Spleen (tissue), 7 donors: ENCODE results near the gene CDV3.

DNA sequence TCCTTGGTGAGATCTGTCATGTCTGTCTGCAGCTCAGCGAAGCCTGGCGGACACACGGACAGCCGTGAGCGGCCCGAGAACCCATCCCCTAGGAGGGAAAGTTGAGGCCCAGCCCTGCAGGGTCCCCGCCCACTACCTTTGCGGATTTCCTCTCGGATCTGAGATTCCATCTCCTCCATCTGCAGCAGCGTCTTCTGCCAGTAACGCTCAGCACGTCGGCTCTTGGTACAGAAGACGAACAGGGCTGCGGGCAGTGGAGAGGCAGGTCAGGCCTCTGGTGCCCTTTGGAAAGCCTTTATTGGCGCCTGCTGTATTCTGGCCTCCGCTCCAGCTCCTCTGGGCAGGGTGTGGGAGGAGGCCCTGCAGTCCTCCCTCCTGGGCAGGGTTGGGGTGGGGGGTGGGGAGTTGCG, 24.6 kb downstream of the H1-8 start:
- PRO-cap, 4 experiments, result no peak in any of the 4 experiments
- RAMPAGE, long total RNA, 4 experiments, result no peak in any of the 4 experiments

GRCh38 chr3:129576721-129577334, 29.6 kb downstream of the PLXND1 start:
- PRO-cap, 4 experiments, result peak in 4 of 4 experiments; most common plus-strand start chr3:129577143 (in 4); most common minus-strand start chr3:129576873 (in 4)
- RAMPAGE, long total RNA, 4 experiments, result no peak in any of the 4 experiments

DNA sequence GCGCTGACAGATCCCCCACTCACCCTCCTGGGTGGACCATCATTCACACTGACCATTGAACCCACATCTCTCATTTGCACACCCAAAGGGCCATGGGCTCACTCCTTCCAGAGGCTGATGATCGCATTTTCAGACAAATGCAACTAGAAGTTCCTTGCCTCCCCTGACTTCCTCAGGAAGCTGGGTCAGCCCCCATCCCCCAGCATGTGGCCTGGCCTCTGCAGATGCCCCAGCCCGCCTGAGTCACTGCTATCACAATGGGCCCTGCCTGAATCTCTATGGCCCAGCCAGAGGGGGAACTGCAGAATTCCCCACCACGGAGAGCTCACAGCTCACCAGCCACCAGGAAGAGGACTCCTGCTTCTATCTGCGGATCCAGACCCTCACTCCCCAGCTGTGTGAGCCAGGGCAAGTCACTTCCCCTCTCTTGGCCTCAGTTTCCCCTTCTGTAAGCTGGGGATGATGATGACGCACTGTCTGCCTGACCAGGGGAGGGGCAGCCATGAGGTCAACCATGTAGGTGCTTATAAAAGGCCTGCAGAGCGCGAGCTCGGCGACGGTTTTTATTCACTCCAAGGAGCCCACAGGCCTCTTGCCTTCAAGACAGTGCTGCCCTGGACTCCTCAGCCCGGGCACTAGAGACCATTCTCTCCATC, 6.9 kb downstream of the PLXND1 start:
- PRO-cap, 4 experiments, result peak in 3 of 4 experiments; most common plus-strand start position 556 of the sequence (in 2); most common minus-strand start position 359 of the sequence (in 2)
- RAMPAGE, long total RNA, 4 experiments, result no peak in any of the 4 experiments

DNA sequence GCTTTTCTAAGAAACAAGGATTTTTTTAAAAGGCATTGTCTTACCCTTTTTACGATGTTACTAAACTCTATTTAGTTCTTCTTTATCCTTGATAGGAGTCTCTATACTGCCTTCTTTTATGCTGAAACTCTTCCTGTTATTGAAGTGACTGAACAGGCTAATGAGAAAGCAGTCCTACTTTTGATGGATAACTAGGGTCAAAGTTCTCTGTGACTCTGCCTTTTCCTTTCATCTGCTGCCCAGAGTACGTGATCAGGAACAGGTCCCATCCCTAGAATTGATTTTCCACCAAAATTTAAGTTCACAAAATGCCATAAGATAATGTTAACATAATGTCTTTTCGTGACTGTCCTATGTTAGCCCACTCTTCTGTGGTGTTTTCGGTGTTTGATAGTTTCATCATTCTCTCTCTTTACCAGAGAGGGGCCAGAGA, 50.2 kb upstream of the PLXND1 start:
- PRO-cap, 4 experiments, result no peak in any of the 4 experiments
- RAMPAGE, long total RNA, 4 experiments, result no peak in any of the 4 experiments

GRCh38 chr3:129670284-129671338, 64.1 kb upstream of the PLXND1 start:
- PRO-cap, 4 experiments, result no peak in any of the 4 experiments
- RAMPAGE, long total RNA, 4 experiments, result start-site peak on the minus strand in 2 of 4 experiments, at chr3:129670359-129671243 at its widest, 22 to 42 reads per replicate

DNA sequence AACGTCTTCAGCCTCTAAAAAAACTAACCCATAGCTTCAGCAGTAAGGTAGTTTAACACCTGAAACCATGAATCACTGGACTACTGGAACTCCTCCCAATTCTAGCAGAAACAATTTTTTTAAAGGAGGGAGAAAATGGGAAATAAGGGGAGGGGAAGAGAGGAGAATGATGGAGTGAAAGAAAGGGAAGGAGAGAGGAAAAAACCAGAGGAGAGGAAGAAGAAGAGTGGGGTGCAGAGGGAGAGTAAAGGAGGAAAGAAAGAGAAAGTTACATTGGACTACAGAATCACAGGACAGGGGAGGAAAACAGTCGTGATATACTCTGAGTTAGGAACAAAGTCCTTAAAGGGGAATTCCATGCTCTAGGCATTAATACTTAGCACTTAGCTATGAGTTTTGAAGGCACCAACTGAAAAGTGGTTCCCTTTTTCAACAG, 67.9 kb upstream of the PLXND1 start:
- PRO-cap, 4 experiments, result no peak in any of the 4 experiments
- RAMPAGE, long total RNA, 4 experiments, result no peak in any of the 4 experiments

DNA sequence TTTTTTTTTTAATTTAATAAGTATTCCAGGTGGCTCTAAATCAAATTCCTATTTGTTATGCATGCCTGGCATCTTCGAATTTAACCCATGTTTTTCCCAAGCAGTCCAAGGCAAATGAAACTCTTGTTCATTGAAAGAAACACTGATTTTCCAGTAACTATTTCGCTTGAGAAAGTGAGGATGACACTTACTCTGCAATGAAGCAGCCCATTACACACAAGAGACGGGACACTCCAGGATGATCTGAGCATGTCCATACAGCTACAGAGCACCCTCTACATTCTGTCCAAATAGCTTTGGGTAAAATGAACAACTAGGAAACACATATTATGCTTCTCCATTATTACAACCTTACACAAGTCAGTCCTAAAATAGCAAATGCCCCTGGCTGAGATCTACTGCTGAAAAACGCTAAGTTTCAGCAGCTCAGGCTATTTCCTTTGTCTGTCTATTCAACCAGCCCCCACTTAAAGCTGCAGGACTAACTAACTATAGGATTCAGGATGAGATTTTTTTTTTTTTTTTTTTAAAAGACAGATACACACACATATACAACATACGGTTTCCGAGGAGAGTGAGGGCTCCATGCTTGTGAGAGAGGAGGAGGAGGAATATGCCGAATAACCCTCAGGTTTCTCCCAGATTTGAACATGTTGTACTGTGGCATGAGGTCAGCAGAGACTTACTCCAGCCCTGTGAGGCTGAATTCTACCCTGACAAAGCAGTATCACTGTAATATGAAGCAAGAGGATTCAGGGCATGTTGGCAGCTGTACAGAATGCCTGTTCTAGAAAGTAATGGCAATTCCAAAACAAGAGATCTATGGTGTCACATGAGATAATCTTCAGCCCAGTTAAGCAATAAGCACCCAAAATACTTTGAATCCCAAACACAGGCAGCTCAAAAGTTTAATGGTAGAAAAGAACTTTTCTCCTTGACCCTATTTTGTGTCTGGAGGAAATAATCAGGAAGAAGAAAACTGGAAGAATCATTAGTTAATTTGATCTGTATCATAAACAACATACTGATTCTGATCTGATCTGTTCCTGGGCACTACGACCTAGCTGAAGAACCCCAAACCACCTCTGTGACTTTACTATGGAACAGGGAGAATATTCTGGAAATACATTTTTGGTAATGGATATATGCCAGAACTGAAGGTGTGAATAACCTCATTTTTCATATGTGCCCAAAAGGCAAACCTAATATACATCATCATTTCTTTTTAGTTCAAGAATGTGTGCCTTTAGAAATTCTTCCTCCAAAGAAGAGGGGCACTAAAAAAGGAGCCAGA, 117.4 kb upstream of the PLXND1 start:
- PRO-cap, 4 experiments, result no peak in any of the 4 experiments
- RAMPAGE, long total RNA, 4 experiments, result no peak in any of the 4 experiments

DNA sequence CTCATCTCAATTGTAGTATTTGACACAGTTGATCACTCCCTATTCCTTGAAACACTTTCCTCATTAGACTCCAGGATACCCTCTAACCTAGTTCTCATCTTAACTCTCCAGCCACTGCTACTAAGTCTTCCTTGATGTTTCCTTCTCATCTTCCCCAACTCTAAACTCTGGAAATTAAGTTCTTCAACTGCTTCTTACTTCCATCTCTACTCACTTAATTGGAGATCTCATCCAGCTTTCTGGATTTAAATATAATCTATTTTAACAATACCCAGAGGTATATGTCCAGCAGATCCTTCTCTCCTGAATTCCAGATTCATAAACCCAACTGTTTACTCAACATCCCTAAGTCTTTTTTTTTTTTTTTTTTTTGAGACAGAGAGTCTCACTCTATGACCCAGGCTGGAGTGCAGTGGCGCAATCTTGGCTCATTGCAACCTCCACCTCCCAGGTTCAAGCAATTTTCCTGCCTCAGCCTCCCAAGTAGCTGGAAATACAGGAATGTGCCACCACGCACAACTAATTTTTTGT, 16.2 kb downstream of the TMCC1 start:
- PRO-cap, 4 experiments, result no peak in any of the 4 experiments
- RAMPAGE, long total RNA, 4 experiments, result no peak in any of the 4 experiments

DNA sequence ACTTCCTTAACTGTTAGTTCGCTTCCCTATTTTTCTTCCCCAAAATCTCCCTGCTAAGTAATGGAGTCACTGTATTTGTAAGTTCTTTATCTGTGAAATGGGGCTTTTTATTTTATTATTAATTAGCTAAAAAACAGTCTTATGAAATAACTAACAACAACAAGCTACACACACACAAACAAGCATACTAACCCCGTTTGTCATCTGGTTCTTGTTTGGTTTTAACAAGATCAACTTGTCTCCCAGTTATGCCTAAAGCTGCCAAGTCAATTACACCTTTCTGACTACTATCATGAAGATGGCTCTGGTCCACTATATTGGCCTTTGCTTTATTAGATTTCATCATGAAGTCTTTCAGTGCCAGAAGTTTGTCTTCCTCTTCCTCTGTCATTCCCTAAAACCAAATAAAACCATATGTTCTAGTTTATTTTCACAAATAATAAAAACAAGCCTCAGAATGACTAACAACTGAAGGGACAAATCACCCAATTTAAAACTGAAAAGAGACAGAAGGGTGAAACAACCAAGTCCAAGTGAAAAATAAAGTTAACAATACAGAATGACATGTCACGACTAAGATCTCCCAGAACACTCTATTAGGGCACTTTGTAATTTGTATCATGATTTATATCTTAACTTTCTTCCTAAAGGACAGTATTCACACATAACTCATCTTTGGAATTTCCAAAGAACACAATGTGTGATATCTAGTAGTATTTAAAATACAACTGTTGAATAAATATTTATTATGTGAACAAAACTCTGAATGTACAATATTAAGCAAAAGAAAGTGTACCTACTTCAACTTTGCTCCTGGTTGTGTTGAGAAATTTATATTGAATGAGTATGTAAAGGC, 38.3 kb downstream of the PIK3R4 start:
- PRO-cap, 4 experiments, result no peak in any of the 4 experiments
- RAMPAGE, long total RNA, 4 experiments, result no peak in any of the 4 experiments

DNA sequence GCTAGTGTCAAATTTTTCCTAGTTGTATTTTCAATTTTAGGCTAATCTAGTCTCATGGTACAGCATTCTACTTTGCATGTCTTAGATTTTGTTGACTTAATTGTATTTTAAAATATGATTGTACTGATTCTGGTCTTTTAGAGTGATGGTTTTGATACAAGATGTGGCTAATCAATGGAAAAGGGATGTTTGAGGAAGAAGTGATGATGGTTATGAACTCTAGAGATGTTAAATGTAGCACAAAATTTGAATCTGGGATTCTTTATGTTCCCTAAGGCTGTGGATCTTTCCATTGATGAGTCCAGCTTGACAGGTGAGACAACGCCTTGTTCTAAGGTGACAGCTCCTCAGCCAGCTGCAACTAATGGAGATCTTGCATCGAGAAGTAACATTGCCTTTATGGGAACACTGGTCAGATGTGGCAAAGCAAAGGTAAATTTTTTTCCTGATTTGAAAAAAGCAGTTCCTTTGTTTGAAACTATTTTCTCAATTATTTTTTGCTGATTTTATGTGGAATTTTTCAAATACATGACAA, 59.7 kb downstream of the ATP2C1 start:
- PRO-cap, 4 experiments, result no peak in any of the 4 experiments
- RAMPAGE, long total RNA, 4 experiments, result no peak in any of the 4 experiments

- PRO-cap, 4 experiments, result peak in 4 of 4 experiments; most common plus-strand start chr3:131361920 (in 4); most common minus-strand start chr3:131361597 (in 4)
- RAMPAGE, long total RNA, 4 experiments, result start-site peak on the plus strand in 3 of 4 experiments, at chr3:131361886-131361931 at its widest, 28 to 44 reads per replicate; start-site peak on the minus strand in 3 of 4 experiments, at chr3:131361510-131361793 at its widest, 16 to 55 reads per replicate
These were observed 19.7 kb upstream of the NUDT16 start for GRCh38 chr3:131361509-131362578.

DNA sequence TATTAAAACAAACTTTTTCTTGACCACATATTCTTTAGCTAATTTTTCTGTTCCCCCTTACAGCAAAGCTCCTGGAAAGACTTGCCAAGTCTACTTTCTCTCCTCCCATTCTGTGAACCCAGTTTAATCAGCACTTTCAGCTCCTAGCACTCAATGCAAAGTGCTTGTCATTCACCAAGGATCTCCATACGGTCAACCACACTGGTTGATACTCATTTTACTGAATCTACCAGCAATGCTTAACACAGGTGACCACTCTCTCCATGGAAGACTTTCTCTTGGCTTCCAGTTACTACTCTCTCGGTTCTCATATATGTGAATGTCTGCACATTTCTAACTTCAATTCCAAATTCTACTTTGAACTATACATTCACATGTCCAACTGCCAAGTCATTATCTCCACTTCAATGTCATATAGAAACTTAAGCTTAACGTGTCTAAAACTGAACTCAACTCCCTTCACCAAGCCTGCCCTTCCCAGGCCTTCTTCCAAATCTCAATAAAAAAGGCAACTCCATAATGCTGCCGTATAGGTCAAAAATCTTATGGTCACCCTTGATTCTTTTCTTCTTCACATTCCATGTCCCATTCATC, 11.6 kb downstream of the MRPL3 start:
- PRO-cap, 4 experiments, result no peak in any of the 4 experiments
- RAMPAGE, long total RNA, 4 experiments, result no peak in any of the 4 experiments

GRCh38 chr3:132659322-132659633, 331 bp downstream of the ACAD11 start:
- PRO-cap, 4 experiments, result peak in 4 of 4 experiments; most common plus-strand start chr3:132659567 (in 2); most common minus-strand start chr3:132659420 (in 4)
- RAMPAGE, long total RNA, 4 experiments, result start-site peak on the plus strand in 3 of 4 experiments, at chr3:132659481-132659621 at its widest, 46 to 63 reads per replicate

DNA sequence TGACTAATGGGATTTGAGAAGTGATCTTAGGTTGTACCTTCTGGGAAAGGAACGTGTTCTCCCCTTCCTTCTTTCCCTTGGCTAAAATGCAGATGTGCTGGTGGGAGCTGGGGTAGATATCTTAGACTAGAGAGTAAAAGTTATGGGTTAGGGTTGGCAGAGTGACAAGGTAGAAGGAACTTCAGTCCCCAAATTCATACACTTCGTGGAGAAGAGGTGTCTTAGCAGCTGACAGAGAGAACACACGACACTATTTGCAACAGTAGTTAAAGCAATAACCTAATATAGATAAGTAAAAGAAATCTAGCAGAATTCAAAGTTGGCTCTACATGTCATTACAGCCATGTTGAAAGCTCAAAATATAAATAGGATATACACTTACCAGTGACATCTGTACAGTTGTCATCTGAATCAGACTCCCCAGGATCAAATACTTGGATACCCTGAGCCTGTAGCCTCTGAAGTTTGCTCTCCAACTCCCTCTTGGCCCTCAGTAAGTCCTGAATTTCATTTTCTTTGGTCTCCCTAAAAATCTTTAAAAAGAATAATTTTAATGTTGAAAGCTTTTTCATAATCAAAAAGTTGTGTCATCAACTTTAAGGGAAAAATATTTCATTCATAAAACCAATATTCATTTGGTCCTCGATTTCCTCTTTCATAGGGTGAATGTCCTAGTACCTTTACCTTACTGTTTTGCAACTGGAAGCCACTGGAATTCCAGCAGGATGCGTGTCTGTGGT, 3.4 kb downstream of the NPHP3 start:
- PRO-cap, 4 experiments, result no peak in any of the 4 experiments
- RAMPAGE, long total RNA, 4 experiments, result no peak in any of the 4 experiments

DNA sequence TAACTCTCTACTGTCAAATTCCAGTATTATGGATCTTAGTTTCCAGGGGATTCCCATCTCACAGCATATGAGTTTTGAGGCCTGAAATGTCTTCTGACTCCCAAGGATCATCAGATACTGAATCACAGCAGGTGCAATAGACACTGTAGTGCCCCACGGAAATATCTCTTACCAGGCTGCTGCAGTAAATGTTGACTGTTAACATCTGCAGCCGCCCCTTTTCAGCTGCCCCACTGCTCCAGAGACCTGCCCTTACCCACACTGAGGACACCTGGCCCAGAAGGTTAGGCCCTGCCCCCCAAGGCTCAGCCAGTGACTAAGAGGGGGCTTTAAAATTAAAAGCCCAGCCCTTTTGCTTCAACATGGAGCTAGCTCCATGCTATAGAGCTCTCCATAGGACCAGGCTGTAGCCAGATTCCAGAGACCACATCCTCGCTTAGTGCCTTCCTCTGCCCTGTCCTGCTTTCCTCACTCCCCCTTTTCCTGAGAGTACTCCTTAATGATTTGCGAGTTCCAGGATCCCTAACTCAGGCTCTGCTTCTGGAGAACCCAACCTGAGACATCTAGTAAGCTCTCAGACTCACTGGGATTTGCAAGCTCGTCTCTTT, 67.2 kb downstream of the BFSP2 start:
- PRO-cap, 4 experiments, result peak in 1 of 4 experiments; most common minus-strand start position 227 of the sequence (in 1)
- RAMPAGE, long total RNA, 4 experiments, result no peak in any of the 4 experiments

GRCh38 chr3:133536667-133537067, 36.8 kb upstream of the CDV3 start:
- PRO-cap, 4 experiments, result no peak in any of the 4 experiments
- RAMPAGE, long total RNA, 4 experiments, result no peak in any of the 4 experiments

- PRO-cap, 4 experiments, result peak in 4 of 4 experiments; most common plus-strand start chr3:133573644 (in 4); most common minus-strand start chr3:133573928 (in 4)
- RAMPAGE, long total RNA, 4 experiments, result start-site peak on the plus strand in 3 of 4 experiments, at chr3:133573598-133574056 at its widest, 15 to 59 reads per replicate
These were observed at the start of gene CDV3 for GRCh38 chr3:133573423-133574108. Gene CDV3, plus strand, starts transcription at chr3:133573686.

GRCh38 chr3:133612267-133612747, 38.8 kb downstream of the CDV3 start:
- PRO-cap, 4 experiments, result no peak in any of the 4 experiments
- RAMPAGE, long total RNA, 4 experiments, result no peak in any of the 4 experiments

DNA sequence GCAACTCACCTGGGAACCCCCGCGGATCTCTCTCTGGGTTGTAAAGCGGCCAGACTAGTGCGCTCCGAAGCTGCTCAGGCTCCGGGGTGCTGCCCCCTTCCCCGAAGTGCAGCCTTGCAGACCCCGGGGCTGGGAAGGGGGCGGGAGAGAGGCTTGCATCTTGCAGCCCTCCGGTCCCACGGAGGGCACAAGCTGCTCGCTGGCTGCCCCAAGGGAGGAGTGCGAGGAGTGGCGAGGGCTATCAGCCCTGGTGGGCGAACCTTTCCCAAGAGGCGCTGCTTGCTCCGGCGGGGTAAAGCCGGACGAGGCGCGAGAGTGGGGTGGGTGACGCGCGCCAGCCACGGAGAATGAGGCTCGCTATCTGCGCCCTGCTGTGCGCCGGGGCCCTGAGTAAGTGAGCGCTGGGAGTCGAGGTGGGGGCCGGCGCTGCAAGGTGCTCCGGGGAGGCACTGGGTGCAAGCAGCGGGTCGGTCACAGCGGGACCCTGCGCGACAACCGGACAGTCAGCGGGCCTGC, 12.6 kb upstream of the TOPBP1 start:
- PRO-cap, 4 experiments, result no peak in any of the 4 experiments
- RAMPAGE, long total RNA, 4 experiments, result no peak in any of the 4 experiments

GRCh38 chr3:133675643-133675911, 13.8 kb upstream of the TOPBP1 start:
- PRO-cap, 4 experiments, result no peak in any of the 4 experiments
- RAMPAGE, long total RNA, 4 experiments, result no peak in any of the 4 experiments